Duodenum (tissue), 1 donor: Measurements from ENCODE around the gene PGD.

DNA sequence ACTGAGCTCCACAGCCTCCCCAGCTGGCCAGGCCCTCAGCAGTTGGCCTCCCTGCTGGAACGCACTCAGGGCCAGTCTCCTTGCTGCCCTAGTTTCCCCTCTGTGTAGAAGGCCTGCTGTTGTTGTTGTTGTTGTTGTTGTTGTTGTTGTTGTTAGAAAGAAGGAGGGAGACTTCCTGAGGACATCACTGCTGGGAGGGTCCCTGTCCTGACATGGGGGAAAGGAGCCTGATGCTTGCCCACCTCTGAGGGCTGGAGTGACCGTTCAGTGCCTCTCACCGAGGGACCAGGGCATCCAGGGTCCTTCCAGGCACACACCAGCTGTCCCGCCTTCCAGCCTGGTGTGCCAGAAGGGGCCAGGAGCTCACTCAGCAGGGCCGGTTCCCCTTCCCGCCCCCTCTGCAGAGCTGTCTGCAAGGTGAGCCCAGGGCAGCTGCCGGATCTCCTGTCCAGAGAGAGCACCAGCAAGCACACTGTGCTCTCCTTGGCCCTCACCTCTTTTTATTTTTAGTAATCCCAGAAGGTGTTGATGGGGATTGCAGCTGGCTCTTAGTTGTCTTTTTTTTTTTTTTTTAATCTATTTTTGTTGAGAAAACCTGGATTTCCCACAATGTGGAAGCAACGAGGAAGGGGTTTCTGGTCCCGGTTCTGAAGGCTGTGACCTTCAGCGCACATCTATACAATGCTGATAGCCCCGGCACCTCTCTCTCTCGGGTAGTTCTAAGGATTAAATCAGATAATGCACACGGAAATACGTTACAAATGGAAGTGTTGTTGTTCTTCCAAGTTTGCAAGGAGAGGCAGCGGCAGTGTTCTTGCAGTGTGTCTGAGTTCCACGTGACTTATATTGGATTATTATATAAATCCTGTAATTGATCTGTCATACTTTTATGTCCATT, 17.0 kb downstream of the H6PD start:
- PRO-cap = unidirectional peak, minus-strand start at position 711 of the sequence

GRCh38 chr1:9279150-9279586, 13.5 kb upstream of the SPSB1 start:
- PRO-cap = unidirectional peak, plus-strand start at chr1:9279392

- PRO-cap = no peak
These were observed 2.4 kb downstream of the SPSB1 start for GRCh38 chr1:9294945-9295694.

- PRO-cap = no peak
These were observed 13.0 kb downstream of the SPSB1 start for GRCh38 chr1:9305412-9306379.

DNA sequence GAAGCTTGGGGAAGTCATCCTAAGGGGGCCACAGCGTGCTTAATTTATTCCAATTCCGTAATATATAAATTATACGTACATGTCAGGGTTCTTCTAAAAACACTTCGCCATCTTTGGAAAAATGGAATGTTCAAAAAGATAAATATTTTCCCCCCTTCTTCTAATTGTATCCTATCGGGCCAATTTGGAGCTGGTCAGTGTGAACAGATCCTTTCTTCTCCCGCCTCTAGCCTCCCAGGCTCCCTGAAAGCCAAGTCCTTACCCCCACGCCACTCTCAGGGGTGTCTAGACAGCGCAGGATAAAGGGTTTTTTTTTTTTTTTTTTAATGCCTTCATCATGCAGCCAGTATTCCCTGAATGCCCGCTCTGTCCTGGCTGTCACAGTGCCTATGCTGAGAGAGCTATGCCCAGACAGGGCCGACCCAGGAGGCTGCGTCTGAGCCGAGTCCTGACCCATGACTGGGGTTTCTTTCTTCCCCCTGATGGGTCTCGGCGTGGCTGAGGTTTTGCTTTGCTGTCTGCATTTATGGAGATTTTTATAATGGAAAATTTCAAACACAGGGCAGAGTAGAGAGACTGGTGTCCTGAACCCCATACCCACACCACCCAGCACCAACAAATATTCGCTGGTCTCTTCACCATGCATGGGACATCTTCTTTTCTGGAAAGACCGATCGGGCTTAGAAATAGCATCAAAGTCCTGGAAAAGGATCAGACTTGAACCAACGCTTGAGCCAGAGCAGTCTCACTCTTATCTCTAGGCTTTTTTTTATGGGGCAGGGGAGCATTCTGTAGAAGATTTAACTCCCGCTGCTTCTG, 18.4 kb downstream of the SPSB1 start:
- PRO-cap = no peak

GRCh38 chr1:9398037-9398407, 105.3 kb downstream of the SPSB1 start:
- PRO-cap = no peak

DNA sequence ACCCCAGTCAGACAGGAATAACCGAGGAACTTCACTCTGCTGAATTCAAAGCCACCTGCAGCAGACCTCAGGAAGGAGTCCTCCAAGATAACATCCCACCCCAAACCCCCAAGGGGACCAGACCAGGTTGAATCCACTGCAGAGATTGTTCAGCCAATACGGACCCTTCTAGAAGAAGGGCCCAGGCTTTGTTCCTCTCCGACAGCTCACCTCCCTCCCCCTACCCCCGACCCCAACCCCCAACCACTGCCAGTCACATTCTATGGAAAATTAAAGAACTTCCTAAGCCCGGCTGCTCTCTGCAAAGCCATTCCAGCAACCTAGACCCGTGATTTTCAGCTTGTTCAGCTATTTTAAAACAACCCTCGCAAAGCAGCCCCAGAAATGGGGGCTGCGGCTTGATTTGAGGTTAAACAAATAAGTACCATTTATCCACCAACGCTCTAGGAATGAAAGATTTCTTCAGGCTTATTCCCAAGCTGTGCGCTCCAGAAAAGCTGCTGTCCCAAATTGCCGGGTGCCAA, 117.3 kb upstream of the SLC25A33 start:
- PRO-cap = no peak

DNA sequence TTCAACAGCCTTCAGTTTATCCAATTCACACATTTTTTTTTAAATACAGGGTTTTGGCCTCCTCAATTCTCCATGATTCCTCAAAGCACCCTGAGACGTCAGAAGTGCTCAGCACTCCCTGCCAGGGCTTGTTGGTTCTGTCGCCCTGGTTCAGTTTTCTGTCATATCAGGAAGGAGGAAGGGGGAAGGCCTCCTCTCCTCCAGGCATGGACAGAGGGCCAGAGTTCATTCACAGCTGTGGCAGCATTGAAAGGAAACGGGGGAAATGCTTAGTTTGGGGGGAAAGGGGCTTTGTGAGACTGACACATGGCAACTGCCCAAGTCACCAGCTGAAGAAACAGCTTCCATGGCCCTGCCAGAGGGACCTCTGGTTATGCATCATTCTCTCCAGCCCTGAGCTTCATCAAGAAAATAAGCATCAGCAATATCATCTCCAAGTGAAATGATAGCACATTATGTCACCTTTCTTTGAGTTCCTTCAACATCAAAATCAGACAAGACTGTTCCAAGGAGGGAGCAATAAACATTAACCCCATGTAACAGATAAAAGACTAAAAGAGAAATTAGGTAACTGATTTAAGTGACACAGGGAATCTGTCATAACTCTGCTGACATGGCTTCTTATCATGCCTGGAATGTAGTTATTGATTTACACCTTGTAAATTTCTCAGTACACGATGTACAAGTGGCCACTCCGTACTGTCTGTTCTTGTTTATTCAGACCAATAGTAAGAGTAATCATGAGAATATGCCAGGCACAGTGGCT, 103.3 kb upstream of the SLC25A33 start:
- PRO-cap = no peak

DNA sequence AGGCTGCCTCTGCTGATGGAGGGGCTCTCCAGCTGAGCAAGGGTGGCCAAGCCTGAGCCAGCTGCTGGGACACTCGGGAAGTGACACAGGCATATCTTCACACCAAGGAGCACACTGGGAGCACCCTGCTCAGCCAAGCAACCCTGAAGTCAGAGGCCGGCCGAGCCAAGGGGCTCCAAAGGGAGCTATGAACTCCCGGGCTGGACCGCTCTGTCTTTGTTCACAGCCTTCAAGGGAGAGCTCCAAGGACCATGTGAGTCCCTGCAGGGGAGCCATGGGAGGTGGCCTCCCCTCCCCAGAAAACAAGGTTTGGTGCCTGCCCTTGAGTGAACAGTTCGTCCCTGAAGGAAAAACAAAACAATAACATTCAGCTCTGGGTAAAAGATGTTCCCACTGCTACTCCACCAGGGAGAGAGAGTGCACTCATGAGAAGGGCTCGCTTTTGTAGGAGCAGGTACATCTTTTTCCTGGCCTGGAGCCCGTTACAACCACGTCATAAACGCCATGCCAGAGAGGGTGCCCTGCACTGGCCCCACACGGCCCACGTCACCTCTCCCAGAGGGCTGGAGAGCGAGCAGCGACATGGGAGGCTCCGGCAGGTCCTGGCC, 56.3 kb upstream of the SLC25A33 start:
- PRO-cap = no peak

DNA sequence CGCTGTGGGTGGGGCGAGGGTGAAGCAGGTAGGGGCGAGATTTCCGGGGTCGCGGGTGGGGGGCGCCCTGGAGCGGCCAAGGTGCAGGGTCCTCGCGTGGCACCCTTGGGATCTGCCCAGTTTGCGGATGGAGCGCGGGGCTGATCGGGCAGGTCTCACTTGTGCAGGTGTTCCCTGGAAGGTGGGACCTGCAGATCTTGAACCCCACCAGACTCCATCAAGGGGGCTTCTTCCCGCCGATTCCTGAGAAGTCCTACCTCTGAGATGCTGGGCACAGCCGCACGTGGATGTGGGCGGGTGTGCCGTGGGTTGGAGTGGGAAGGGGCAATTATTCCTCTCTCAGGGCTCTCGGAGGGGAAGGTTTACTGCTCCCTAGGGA, 1.3 kb downstream of the PIK3CD start:
- PRO-cap = no peak

- PRO-cap = no peak
These were observed 9.7 kb upstream of the CLSTN1 start for GRCh38 chr1:9833542-9833829.

GRCh38 chr1:9843383-9843878, 19.7 kb upstream of the CLSTN1 start:
- PRO-cap = bidirectional peak, plus-strand start at chr1:9843799, minus-strand start at chr1:9843712

DNA sequence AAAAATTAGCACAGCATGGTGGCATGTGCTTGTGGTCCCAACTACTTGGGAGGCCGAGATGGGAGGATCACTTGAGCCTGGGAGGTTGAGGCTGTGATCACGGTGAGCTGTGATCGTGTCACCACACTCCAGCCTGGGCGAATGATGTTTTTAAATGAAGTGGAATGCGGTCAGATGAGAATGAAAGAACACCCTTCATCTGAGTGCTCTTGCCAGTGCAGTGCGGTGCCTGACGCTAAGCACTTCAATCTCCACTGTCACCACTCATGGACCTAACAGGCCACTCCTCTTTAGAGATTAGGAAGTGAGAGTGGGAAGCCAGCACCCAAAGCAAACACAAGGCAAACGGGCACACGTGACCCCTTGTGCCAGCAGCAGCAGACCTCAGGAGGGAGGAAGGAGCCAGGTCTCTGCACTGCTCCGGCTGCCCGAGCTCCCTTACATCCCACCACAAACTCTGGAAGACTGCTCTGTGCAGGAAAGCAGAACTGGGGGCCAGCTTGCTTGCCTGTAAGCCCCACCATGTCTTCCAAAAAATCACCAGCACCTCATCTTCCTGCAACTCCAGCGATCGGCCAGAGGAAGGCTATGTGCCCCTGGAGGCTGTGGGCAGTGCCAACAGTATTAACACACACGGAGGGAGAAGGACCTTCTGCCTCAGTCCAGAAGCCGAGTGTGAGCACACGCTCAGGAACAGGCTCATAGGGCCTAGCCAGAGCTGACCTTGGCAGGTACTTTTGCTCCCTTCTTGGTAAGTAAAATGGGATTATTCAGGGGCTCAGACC, 9.6 kb downstream of the CTNNBIP1 start:
- PRO-cap = bidirectional peak, plus-strand start at position 380 of the sequence, minus-strand start at position 259 of the sequence

GRCh38 chr1:9992797-9993397, 4.1 kb upstream of the RBP7 start:
- PRO-cap = no peak

- PRO-cap = no peak
These were observed 76.3 kb downstream of the UBE4B start for GRCh38 chr1:10108844-10109646.

- PRO-cap = bidirectional peak, plus-strand start at chr1:10254002, minus-strand start at chr1:10253812
These were observed 43.3 kb downstream of the KIF1B start for GRCh38 chr1:10253399-10254321.

DNA sequence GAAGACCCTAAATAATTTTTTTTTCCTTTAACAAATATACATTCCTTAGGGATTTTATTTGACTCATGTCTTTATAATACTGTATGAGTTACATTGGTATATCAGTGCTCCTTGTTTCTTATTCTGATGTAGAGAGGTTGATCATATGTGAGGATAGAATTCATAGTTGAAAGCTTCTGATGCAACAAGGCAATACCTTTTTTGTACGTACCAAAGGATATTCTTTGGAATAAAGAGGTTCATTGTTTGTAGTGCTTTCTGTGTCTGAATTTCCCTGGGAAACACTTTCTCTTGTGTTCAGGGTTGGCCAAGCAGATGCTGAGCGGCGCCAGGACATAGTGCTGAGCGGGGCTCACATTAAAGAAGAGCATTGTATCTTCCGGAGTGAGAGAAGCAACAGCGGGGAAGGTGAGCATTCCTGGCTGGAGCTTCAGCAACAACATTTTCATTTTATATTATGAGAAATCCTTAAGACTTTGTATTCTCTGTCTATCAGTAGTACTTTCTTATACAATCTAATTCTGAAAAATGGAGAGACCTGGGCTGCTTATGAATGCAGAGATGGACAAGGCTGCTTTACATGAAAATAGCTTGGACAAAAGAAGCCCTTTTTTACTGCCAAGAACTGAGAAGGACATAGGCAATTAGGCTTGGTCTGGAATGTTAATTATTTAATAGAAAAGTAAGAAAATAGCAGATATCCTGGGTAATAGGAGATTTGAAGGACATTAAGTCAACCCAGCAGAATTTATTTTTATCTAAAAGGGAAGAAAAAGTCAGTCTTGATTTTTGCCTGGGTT, 85.2 kb downstream of the KIF1B start:
- PRO-cap = no peak

DNA sequence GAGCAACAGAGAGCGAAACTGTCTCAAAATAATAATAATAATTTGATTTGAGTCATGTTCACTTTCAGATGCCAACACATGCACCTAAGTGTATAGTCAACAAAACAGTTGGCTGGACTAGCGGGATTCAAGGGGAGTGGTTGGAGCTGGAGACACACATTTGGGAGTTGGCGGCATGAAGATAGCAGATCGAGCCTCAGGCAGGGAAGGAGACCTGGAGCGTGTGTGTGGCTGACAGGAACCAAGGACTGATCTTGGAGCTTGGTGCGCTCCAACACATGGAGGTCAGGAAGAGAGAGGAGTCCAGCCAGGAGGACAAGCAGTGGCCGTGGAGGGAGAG, 14.6 kb upstream of the PGD start:
- PRO-cap = no peak

- PRO-cap = bidirectional peak, plus-strand start at chr1:10399073, minus-strand start at chr1:10398867
These were observed at the start of gene PGD for GRCh38 chr1:10398145-10399193. PGD (plus strand) TSS chr1:10399064.

DNA sequence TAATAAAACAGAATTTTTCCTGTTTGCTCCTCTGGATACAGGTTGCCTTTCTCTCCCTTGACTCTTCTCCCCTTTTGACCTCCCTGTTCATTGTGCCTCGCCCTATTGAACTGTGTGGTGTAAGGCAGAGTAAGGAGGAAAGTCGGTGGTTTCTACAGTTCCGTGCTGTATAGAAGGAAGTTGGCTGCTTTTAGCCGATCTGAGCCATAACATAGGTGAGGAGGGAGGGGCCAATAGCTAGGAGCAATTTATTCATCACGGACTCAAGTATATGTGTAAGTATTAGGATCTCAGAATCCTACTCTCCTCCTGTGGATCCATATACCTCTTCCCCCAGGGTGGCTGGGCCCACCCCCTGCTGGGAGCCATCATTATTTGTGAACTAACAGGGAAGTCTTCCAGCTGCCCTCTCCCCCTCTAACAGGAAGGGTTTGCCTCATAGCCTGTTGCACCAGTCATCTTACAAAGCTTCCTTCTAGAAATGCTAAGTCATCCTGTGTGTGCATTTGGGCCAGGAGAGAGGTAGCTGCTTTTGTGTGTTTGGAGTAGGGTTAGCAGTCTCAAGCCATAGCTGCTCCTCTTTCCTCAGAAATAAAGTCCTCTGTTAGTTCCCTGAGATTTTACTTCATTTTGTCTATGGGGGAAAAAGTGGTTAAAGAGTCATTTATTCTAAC, 15.0 kb upstream of the CENPS start:
- PRO-cap = no peak